Jurkat, Clone E6-1 (cell line): ENCODE results near the gene SFSWAP.

DNA sequence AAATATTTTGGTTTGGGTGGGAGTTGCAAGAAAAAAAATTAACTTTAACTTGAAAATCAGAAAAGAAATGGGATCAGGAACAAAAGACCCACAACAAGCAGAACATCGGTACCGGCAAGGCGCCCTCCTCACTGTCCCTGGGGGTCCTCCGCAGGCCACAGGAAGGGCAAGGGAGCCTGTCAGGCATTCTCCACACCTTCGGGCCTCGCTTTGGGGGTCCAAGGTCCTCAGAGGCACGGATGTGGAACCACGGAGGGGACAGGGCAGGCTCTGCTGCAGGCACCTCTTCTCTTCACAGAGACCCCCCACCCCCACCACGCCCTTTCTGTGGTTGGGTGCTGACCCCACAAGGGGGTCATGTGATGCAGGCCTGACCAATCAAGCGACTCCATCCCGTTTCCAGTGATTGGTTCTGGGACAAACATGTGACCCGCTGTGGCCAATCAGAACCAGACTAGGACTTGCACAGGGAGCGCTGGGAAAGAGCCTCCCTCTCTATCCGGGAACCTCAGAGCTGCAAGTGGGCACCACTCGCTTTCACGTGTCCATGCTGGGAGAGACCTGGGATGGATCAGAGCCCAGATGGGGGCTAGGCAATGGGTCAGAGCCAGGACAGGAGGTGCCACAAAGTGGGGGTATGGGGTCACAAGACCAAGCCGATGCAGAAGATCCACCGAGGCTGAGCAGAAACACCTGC is 181.2 kb upstream of the SFSWAP start:
- RRBS, result no CpG with 5 or more reads among the region's 18 CpGs

DNA sequence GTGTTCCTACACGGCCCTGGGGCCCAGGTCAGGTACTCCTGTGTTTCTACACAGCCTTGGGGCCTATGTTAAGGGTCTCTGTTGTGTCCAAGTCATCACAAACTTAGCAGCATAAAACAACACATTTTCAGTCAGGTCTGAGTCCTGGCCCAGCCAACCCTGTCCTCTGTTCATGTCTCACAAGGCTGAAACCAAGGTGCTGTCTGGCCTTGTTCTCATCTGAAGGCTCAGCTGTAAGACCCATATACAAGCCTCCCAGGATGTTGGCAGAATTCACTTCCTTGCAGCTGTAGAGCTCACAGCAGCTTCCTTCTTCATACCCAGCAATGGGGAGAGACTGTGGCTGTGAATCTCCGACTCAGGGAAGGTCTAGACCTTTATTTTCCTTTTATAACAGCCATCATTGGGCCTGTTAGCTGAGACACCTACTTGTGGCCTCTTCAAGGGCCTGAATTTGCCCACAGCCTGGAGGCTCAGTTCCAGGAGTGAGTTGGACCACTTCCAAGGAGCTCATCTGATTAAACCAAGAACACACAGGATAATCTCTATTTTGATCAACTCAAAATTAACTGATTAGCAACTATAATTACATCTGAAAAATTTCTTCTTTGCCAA is 107.4 kb upstream of the SFSWAP start:
- RRBS, result no CpG with 5 or more reads among the region's 2 CpGs

GRCh38 chr12:131604296-131605002 is 106.4 kb upstream of the SFSWAP start:
- RRBS, result no CpG with 5 or more reads among the region's 18 CpGs

- RRBS, result 4% methylated on average over 23 of the region's 80 CpGs
Measured at GRCh38 chr12:131710938-131712022, at the start of gene SFSWAP. TSS of gene SFSWAP (plus strand) at chr12:131711090.

- RRBS, result no CpG with 5 or more reads among the region's 10 CpGs
Measured at GRCh38 chr12:131745745-131746407, 35.0 kb downstream of the SFSWAP start.

DNA sequence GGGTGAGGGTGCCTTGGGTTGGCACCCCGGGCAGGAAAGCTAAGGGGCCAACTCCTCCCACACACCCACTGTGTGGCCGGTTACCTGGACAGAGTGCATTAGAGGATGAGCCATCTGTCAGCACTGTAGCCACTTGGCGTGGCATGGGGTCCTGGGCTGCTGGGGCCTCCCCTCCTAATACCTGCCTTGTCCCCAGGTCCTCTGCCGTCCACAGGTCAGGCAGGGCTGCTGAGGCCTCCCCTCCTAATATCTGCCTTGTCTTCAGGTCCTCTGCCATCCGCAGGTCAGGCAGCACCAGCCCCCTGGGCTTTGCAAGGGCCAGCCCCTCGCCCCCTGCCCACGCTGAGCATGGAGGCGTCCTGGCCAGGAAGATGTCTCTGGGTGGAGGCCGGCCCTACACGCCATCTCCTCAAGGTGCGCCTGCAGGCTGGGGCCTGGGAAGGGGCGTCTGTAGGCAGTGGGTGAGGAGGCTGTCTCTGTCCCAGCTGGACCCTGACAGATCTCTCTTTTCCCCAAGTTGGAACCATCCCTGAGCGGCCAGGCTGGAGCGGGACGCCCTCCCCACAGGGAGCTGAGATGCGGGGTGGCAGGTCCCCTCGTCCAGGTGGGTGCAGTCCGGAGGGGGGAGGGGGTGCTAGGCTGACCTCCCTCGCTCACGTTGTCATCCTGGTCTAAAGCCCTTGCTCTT is 14.1 kb upstream of the PUS1 start:
- RRBS, result 100% methylated on average over 1 of the region's 20 CpGs

- RRBS, result 94% methylated on average over 7 of the region's 35 CpGs
Measured at GRCh38 chr12:131915506-131916357, 13.3 kb upstream of the PUS1 start.

GRCh38 chr12:131919243-131919613 is 9.8 kb upstream of the PUS1 start:
- RRBS, result 94% methylated on average over 2 of the region's 23 CpGs

- RRBS, result no CpG with 5 or more reads among the region's 13 CpGs
Measured at GRCh38 chr12:131922322-131922830, 6.7 kb upstream of the PUS1 start.

- RRBS, result 2% methylated on average over 7 of the region's 20 CpGs
Measured at GRCh38 chr12:131928962-131929165, 212 bp upstream of the PUS1 start.

GRCh38 chr12:131933102-131934079 is 4.3 kb downstream of the PUS1 start:
- RRBS, result no CpG with 5 or more reads among the region's 22 CpGs

GRCh38 chr12:131986150-131986945 is 36.6 kb downstream of the EP400 start:
- RRBS, result no CpG with 5 or more reads among the region's 22 CpGs

DNA sequence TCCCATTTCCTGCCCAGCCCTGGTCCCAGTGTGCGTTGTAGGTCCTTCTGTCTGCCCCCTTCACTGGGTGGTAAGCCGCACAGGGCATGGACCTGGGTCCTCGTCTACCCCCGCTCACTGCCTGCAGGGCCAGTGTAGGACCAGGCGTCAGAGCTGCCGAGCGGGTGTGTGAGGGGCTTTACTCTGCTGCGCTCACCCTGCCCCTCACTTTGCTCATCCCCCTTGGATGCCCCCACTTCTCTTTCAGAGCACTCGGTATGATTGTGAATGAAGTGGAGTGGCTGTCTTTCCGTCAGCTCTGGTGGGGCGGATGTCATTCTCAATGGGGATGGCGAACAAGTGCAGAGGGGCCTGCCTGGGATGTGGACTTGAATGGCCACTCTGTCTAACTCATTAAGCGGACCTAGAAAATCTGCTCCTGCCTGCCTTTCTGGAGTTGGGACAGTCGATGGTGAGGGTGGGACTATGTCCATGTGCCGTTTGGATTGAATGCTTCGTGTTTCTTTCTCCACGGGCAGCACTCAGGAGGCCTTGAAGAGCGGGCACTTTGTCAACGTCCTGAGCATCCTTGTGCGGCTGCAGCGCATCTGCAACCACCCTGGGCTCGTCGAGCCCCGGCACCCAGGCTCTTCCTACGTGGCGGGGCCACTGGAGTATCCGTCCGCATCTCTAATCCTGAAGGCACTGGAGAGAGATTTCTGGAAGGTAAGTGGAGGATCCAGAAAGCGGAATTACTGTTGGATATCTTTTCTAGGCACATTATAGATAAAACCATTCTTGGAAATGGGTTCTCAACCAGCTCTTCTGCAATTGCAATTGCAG is 67.5 kb downstream of the EP400 start:
- RRBS, result no CpG with 5 or more reads among the region's 29 CpGs

- RRBS, result no CpG with 5 or more reads among the region's 35 CpGs
Measured at GRCh38 chr12:132061929-132062846, 81.9 kb downstream of the DDX51 start.

- RRBS, result no CpG with 5 or more reads among the region's 6 CpGs
Measured at GRCh38 chr12:132070922-132071355, 73.2 kb downstream of the DDX51 start.

GRCh38 chr12:132178713-132179545 is 34.7 kb downstream of the NOC4L start:
- RRBS, result 20% methylated on average over 6 of the region's 44 CpGs

GRCh38 chr12:132343801-132344154 is 14.4 kb upstream of the GALNT9 start:
- RRBS, result no CpG with 5 or more reads among the region's 11 CpGs

GRCh38 chr12:132470828-132471447 is 19.0 kb upstream of the FBRSL1 start:
- RRBS, result no CpG with 5 or more reads among the region's 16 CpGs

GRCh38 chr12:132474187-132474851 is 15.6 kb upstream of the FBRSL1 start:
- RRBS, result 93% methylated on average over 4 of the region's 51 CpGs

DNA sequence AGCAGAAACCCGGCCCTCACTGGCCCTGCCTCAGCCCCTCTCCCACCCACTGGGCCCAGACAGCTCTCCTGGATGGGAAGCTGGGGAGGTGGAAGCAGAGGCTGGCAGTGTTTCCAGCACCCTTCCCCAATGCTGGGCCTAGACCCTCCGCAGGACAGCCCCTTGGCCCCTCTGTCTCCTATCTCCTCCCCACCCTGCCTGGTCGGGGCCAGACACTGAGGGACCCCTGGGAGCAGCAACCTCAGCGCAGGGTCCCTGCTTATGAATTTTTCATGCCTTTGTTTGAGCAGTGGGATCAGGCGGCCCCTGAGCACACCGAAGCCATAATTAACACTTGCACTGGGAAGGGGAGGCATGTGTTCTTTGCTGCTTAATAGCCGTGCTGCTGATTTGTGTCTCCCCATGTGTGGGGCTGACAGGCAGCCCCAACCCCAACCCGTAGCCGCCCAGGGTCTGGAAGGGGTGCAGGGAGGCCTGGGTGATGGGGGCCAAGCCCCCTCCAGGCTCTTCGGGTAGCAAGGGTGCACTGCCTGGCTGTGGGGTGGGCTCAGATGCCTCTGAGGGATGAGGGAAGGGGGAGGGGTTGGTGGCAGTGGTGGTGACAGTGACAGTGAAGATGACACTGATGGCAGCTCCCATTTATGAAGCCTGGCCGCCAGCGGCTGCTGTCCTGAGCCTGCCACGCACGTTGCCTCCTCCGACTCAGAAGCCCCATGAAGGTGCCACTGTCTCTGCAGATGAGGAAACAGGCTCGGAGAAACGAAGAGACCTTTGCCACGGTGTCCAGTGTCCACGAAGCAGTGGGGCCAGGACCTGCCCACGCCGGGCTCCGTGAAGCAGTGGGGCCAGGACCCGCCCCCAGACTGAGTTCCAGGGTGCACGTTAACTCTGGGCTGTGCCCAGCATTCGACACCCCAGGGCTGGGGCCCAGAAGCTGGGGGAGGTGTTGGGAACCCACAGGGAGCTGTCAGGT is 52.9 kb downstream of the FBRSL1 start:
- RRBS, result no CpG with 5 or more reads among the region's 25 CpGs